Thoracic aorta (tissue), 1 donor: ENCODE results near the gene AKR1B15.

GRCh38 chr7:132376368-132376892 lies 199.8 kb downstream of the PLXNA4 start:
- RAMPAGE, long total RNA, result no peak

- RAMPAGE, long total RNA, result start-site peak on the minus strand at chr7:133070151-133070224, 20 reads
Observed at GRCh38 chr7:133070036-133070327, 11.9 kb downstream of the CHCHD3 start.

DNA sequence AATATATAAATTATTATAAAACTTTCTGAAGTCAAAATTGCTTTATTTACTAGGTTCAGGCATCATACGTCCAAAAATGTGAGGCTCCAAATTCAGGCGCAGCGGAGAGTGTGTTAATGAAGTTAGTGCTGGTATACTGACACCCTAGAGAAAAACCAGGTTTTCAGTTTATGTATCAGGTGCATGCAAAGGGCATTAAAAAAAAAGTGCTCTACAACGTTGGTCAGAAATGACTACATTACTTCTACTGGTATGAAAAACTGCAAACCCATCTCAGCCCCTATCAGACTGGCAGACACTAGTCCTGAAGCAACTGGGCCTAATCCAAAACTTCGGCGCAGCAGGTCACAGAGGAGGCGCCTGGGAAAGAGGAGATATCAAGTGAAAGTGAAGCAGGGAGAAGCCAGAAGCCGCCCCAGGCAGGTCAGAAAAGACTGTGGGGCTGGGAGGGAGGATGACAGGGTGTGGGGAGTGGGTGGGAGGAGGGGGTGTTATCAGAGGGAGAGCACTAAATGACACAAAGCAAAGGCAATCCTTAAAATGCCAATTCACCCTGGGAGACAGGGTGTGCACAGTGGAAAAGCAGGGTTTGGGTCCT lies 886 bp downstream of the CHCHD3 start:
- RAMPAGE, long total RNA, result no peak

GRCh38 chr7:133253513-133254080 lies 719 bp downstream of the EXOC4 start:
- RAMPAGE, long total RNA, result no peak

GRCh38 chr7:133491348-133491969 lies 238.6 kb downstream of the EXOC4 start:
- RAMPAGE, long total RNA, result start-site peak on the plus strand at chr7:133491622-133491721, 5 reads

DNA sequence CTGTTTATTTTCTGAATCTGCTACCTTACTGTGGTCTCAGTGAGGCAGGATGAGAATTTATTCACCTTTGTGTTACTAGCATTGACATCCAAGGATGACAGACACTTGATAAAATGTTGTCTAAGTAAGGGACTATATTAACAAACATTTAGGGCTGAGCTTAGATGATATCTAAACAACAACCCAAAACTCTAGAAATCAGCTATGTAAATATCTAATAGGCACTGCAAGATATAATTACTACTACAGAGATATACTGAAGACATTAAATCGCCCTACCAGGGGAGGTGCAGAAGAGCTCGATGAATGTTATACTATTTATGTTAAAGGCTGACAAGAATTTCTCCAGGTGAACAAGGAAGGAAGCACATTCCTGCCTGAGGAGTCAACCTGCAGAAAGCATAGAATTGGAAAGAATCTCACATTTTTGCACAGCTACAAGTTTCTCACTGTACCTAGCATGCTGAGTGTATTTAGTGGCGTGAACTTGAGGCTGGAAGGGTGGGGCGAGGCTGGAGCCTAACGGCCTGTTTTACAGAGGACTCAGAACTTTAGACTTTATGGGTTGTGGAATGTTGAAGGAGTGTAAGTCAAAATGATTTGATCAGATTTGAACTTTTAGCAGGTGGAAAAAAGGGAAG lies 373.7 kb upstream of the LRGUK start:
- RAMPAGE, long total RNA, result no peak

DNA sequence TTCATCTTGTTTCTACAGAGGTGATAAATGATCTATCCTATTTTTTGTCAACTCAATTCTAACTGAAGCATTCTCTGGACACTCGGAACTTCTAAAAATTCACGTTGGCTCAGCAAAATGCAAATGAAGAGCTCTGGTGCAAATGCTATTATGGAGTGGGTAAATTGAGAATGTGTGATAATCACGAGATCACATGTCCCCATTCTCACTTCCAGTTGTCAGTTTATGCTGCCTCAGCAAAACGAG lies 29.5 kb downstream of the AKR1B1 start:
- RAMPAGE, long total RNA, result no peak

- RAMPAGE, long total RNA, result no peak
Observed at GRCh38 chr7:134454090-134454830, 4.6 kb downstream of the AKR1B1 start.

DNA sequence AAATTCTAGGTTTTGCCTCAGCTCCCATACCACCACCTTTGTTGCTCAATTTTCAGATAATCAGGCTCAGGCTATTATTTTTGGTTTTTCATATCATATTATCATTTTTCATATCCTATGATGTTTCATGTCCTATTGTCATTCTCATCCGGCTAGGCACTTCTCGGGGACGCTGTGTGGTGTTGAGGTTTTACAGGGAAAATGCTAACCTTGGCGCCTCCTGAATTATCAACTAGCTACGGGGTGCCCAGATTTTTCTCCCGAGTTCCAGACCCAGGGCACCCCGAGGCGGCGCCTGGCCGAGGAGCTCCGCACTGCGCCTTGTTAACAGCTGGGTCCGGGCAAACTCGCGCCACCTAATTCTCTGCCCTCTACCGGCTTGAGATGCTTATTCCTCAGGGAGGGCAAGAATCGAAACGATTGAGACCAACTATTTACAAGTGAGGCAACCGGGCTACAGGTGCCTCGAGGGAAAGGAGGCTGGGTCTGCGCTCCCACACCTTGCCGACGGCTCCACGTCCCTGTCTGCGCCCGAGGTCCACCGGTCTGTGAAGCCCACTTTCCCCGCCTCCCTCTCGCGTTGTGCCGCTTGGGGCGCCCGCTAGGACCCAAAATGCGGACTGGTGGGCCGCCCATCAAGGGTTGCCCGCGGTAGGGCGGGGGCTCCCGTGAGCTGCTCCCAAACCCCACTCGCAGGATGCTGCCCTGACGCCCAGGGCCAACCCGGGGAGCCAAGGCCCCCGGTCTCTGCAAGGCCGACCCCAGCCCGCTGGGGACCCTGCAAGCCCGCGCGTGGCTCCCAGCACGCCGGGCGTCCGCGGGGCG lies 608 bp downstream of the AKR1B1 start:
- RAMPAGE, long total RNA, result no peak

DNA sequence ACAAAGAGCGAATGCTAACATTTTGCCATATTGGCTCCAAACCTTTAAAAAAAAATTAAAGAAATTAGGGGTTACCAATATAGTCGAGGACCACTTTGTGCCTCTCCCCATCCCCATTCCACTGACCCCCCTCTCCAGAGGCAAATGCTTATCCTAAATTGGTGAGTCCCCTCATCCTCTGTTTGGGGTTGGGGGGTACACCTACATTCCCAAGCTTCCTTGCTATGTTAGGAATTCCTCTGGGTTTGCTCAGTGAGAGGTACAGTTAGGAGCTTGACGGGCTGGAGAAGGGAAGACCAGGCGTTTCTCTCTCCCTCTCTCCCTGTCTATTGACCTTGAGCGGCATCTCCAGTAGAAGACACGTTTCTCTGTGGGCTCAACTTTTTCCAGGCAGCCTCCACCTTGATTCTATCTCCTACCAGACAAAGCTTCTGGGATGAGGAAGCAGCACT lies 6.7 kb upstream of the AKR1B15 start:
- RAMPAGE, long total RNA, result no peak

DNA sequence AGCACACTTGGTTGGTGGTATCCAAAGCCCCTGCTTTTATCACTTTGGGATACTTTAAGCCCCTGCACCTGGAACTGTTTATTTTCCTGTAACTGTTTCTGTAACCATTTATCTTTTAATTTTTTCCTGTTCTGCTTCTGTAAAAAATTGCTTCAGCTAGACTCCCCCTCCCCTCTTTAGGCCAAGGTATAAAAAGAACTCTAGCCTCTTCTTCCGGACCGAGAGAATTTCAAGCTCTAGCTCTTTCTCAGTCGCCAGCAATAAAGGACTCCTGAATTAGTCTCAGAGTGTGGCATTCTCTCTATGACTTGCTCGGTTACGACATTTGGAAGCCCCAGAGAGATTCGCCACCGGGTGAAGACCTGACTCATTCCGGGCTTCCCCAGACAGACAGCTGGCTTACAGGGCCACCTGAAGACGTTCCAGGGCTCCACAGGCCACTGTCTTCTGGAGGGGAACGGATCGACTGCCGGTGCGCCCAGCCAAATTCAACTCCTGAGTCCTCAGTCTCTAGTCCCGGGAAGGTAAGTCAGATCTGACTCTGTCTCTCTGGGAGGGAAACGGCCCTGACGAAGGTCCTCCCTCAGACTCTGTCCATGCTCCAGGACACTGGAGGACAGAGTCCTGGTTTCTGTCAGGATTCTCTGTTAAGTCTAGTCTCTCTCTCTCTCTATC lies at the start of gene AKR1B15:
Gene AKR1B15, plus strand, starts transcription at position 385 of the 675 bp plus-strand sequence.
- RAMPAGE, long total RNA, result no peak

DNA sequence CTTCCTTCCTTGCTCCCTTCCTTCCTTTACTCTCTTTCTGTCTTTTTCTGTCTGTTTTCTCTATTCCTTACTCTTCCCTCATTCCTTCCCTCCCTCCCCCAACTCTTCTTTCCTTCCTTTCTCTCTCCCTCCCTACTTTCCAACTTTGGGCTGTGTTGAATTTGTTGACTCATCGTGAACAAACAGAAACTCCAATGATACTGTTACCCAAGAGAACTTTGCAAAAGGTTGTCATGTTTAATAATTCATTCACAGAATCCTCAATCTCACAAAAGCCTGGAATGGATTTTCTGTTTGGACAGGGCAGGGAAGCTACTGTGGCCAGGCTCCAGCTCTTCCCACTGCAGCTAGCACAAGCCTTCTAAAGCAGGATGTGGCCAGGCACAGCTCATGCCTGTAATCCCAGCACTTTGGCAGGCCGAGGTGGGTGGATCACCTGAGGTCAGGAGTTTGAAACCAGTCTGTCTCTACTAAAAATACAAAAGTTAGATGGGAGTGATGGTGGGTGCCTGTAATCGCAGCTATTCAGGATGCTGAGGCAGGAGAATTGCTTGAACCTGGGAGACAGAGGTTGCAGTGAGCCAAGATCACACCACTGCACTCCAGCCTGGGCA lies 14.1 kb downstream of the AKR1B15 start:
- RAMPAGE, long total RNA, result no peak

DNA sequence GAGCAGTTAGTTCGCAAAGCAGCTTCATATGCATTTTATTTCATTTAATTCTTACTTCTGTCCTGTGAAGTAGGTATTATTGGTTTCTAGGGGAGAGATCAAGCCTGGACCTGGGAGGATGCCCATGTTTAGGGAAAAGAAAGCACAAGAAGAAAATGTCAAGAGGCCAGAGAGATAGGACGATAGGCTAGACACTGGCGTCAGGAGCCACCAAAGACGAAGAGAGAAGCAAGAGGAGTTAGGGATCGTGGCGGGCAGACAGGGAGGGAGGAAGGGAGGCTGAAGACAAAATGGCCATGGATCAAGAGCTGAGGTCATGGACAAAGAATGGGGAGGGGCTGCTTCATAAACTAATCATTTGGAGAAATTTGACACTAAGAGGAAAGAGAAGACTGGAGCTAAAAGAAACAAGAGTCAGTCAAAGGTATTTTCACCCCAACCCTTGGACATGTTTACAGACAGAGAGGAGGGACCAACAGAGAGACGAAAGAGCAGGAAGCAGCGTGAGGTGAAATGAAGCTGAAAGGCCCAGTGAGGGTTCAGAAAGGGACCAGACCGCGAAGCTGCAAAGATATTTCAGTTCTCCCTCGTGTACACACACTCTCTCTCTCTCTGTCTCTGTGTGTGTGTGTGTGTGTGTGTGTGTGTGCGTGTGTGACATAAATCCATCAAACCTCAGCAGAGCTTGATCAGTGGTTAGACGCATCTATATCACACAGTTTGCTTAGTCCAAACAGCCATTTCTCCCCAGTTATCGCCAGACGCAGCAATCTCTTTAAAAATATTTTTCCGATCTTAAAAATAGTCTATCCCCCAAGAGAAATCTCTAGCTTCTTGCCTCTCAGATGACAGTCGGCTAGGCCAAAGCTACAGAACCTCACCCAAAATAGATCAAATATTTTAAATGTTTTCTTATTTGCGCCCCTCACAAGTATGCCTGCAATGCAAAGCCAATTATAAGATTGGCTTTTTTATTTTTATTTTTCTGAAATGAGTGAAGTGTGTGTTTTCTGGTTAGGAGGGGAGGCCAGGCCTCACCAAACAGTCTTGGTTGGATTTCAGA lies 12.5 kb upstream of the CALD1 start:
- RAMPAGE, long total RNA, result no peak

GRCh38 chr7:134777991-134778610 lies 1.3 kb upstream of the CALD1 start:
- RAMPAGE, long total RNA, result no peak

DNA sequence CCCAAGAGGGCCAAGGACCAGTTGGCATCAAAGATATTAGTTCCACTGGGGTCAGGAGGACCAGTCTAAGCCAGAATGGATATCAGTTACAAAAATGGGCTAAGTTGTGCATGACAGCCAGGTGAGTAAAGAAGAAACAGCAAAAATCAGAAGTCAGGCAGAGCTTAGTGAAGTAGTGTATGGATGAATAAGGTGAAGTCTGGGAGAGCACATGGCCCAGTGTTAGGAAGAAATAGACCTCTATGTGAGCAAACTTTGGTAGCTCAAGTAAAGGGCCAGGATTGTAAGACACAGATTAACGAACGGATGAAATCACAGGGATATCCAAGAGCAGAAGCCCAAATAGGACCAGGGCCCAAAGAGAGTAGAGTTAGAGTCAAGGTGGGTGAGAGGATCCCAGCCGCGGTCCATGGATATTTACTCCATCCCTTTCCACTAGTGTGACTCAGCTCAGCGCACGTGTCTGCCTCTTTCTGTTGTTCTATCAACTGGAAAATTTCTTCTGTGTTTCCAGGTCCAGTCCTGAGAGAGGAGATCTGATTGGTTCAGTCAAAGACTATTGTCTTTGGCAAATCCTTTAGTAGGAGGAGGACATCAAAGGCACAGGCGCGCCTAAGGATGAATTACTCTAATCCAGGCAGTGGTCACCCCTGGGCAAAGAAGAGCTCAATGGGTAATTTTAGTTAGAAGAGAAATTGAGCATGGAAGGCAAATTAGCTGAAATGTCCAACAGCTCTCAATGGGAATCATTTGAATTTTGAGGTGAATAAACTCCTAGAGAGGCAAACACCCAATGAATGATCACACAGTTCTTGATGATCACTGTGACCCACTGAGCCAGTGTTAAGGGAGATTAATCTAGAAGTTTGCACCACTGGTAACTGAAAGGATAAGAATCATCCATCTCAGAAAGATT lies 5.2 kb downstream of the CALD1 start:
- RAMPAGE, long total RNA, result no peak

GRCh38 chr7:134831740-134832230 lies 52.4 kb downstream of the CALD1 start:
- RAMPAGE, long total RNA, result no peak

DNA sequence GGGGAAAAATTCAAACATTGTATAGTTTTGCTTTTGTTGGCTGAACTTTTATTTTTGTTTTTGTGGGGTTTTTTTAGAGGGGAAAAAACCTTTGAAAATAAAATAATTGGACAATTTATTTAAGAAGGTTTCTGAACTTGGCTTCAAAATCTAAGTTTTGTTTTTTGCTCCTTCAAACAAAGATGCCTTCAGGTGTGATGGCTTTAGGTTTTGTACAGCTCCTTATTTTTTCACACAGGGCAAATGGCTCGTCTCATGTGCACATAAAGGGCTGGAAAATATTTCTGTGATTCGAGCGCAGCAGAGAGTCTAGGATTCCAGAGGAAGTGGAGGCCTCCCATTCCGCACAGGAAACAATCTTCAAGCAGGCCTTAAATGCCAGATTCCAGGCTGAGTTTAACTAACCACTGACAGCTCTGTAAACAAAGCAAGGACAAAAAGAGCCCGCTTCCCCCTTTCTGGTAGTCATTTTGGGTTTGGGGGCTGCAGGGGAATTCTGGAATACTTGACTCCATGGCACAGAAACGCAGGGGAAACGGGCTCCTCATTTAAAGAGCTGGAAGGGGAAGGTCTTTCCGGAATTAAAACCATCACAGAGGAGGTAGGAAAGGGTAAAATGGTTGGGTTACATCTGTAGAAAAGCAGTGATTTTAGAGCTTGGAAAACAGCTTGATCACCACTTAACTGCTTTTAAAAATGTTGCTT lies 87.2 kb downstream of the CALD1 start:
- RAMPAGE, long total RNA, result no peak

DNA sequence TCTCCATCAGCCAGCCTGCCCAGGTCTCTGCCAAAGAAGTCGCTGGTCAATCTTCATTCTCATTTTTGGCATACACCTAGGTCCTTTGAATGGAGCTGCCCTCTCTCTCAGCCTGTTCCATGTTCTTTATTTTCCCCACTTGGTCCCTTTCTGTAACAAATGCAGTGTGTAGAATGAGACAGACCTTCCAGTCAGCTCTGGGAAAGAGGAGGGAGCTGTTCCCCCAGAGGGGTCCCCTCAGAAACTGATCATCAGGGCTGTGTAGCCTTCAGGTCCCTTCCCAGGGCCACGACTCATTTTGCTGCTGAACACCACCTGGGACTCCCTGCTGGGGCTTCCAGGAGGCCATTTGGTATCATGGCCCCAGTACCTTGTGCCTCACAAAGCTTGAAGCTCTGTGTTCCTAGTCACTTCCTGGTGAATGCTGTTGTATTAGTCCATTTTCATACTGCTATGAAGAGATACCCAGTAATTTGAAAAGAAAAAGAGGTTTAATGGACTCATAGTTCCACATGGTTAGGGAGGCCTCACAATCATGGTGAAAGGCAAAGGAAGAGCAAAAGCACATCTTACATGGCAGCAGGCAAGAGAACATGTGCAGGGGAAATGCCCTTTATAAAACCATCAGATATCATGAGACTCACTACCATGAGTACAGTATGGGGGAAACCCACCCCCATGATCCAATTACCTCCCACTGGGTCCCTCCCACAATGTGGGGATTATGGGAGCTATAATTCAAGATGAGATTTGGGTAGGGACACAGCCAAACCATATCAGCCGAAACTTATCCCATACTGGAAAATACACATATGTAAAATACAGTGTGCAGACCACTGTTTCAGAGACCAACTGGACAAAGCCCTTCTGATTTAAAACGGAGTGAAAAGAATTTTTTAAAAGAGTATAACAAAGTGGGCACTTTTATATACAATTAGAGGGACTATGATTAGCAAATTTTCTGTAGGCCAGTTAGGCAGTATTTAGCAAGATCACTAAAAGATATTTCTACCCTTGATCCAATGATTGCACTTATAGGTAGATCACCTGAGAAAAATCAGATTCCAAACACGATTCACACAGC lies 8.2 kb downstream of the CYREN start:
- RAMPAGE, long total RNA, result no peak

DNA sequence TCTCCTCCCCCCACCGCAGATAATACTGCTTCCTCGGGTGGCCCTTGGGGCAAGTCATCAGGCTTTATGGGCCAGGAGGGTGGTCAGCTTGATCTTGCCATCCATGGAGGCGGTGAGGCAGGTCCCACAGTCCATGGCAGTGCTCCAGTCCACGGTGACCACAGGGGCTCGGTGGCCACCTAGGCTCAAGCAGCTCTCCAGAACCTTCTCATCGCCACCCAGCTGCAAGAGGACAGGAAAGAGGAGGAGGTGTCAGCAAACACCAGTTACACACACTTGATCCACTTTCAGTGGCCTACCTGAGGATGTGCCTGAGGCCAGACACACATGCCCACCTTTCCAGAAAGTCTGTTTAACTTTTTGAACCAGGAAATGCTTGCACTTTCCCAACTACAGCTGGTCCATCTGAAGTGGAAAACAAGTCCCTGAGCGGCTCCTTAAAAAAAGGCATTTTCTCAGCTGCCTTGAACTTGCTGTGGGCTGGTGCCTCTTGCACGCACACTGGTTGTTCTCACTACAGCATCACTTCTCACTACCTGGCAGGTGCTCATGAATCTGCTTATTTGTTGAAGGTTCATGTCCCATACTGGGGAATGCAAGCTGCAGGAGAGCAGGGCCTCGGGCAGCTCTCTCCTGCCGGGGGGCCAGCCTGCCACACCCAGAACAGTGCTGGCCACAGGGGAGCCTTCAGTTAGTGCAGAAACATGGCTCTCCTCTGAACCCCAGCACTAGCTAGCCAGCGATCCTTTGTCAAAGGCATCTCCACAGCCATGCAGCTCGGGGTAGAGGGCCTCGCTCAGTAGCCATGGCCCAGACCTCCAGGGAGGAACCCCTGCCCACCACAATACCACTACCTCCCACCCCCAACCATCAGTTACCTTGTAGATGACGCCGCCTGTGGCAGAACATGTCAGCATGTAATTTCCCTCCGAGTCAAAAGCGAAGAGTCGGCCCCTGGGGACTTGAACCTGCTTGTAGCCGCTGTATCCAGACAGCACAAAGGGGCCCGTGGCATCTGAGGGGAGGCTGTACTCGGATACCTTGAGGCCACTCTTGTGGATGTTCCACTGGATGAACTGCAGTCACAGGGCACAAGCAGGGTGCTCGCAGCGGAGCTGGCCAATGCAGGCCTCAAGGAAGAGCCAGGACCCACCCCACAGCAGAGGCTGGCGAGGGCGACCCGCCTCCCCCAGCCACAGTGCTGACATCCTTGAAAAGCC lies 16.0 kb upstream of the CYREN start:
- RAMPAGE, long total RNA, result no peak

- RAMPAGE, long total RNA, result no peak
Observed at GRCh38 chr7:135188423-135189615, 18.3 kb upstream of the CYREN start.